Penis (tissue), 1 donor: ENCODE measurements around a stretch of chr17.

GRCh38 chr17:4639370-4639751 lies 2.1 kb downstream of the ALOX15 start:
- PRO-cap = bidirectional peak, plus-strand start at chr17:4639579, minus-strand start at chr17:4639477

DNA sequence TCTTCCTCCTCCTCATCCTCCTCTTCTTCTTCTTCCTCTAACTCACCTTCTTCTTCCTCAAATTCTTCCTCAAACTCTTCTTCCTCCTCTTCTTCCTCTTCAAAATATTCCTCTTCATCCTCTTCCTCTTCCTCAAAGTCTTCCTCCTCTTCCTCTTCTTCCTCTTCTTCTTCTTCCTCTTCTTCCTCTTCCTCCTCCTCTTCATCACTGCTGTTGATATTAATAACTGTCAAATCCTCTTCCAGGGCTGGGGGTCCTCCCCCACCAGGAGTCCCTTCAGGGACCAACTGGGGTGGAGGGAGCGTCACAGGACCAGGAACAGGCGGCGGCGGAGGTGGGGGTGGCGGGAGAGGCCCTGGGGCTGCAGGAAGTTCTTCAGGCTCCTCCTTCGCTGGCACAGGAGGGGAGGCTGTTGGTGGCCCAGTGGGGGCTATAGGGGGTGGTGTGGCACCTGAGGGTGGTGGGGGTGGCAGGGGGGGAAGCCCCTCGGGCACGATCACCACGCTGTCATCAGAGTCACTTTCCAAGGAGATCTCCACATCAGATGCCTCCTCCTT lies 30.7 kb upstream of the ALOX15 start:
- PRO-cap = no peak

DNA sequence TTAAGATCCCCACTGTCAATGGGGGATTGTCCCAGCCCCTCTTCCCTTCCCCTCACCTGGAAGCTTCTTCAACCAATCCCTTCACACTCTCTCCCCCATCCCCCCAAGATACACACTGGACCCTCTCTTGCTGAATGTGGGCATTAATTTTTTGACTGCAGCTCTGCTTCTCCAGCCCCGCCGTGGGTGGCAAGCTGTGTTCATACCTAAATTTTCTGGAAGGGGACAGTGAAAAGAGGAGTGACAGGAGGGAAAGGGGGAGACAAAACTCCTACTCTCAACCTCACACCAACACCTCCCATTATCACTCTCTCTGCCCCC lies 10.2 kb upstream of the MED11 start:
- PRO-cap = no peak

- PRO-cap = no peak
These were observed 11.9 kb upstream of the TM4SF5 start for GRCh38 chr17:4759774-4760238.

GRCh38 chr17:4796323-4796555 lies 275 bp downstream of the PSMB6 start:
- PRO-cap = no peak

DNA sequence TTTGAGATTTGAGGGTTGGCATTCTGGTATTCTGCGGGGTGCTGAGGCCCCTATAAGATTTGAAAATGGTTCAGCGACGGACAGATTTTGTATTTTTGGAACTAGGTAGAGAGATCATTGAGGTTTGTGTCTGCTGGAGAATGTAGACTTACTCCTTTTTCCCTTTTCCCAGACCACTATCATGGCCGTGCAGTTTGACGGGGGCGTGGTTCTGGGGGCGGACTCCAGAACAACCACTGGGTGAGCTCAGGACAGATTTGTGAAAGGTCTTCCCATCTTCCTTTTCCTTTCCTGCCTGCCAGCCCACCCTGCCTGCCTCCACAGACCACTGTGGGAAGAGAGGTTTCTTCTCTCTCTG lies 571 bp downstream of the PSMB6 start:
- PRO-cap = no peak

DNA sequence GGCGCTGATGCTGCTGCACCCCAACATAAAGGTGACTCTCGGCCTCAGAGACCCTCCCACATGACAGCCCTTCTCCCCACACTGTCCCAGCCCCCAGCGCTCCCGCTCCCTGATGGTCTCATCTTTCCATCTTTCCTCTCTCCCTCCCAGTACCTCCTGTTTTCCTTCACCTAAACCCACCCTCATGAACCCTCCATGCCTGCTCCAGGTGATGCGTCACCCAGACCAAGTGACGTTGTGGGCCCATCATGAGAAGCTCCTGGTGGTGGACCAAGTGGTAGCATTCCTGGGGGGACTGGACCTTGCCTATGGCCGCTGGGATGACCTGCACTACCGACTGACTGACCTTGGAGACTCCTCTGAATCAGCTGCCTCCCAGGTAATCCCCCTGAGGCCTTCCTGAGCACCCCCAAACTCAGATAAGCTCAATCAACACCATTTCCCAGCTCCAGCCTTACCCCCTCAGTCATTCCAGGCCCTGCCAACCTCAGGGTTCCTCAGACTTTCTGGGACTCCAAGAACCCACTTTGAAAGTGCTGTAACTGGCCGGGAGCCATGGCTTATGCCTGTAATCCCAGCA lies 8.7 kb downstream of the PLD2 start:
- PRO-cap = no peak

DNA sequence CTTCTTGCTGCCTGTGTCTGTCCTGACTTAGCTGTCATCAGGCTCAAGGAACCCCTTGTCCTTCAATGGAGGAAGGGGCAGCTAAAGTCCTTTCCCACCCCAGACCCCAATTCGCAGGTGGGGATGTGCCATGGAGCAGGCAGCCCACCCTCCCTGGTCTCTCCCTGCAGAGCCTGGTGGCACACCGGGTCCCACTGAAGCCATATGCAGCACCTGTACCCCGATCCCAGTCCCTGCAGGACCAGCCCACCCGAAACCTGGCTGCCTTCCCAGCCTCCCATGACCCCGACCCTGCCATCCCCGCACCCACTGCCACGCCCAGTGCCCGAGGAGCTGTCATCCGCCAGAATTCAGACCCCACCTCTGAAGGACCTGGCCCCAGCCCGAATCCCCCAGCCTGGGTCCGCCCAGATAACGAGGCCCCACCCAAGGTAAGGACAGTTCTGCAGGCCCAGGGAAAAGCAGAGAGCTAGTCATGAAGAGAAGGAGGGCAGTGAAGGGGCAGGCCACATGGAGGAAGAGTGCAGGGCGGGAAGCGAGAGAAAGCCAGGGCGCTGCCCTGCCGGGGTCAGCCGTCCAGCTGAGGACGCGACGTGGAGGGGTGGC lies 7.9 kb upstream of the C17orf107 start:
- PRO-cap = no peak

DNA sequence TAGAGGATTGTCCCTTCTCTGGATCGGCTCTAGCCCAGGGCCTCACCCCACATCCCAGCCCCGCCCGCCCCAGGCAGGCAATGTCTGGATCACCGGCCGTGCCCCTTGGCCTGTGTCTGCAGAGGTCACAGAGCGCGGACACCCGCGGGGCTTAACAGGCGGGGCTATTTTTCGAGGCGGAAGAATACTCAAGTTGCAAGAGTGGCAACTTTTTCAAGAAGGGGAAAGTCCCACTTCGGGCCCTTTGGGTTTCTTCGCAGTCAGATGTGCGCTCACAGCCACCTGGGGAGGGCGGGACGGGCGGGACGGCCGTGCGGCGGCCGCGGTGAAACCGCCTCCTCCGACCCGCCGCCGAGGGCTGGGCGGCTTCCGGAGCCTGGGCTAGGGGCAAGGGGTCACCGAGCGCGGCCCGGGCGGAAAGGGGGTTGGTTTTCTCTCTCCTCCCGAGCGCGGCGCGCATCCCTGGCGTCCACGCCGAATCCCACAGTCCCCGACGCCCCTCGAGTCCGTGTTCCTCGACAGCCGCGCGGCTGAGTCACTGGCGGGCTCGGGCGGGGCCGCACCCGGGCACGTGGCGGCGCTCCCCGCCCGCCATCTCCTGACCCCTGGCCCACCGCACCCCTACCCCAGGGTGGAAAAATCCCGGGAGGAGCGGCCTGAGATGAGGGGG lies 1.1 kb upstream of the PFN1 start:
- PRO-cap = bidirectional peak, plus-strand start at position 247 of the sequence, minus-strand start at position 126 of the sequence; bidirectional peak, plus-strand start at position 365 of the sequence, minus-strand start at position 360 of the sequence; bidirectional peak, plus-strand start outside the sequence, minus-strand start at position 485 of the sequence

DNA sequence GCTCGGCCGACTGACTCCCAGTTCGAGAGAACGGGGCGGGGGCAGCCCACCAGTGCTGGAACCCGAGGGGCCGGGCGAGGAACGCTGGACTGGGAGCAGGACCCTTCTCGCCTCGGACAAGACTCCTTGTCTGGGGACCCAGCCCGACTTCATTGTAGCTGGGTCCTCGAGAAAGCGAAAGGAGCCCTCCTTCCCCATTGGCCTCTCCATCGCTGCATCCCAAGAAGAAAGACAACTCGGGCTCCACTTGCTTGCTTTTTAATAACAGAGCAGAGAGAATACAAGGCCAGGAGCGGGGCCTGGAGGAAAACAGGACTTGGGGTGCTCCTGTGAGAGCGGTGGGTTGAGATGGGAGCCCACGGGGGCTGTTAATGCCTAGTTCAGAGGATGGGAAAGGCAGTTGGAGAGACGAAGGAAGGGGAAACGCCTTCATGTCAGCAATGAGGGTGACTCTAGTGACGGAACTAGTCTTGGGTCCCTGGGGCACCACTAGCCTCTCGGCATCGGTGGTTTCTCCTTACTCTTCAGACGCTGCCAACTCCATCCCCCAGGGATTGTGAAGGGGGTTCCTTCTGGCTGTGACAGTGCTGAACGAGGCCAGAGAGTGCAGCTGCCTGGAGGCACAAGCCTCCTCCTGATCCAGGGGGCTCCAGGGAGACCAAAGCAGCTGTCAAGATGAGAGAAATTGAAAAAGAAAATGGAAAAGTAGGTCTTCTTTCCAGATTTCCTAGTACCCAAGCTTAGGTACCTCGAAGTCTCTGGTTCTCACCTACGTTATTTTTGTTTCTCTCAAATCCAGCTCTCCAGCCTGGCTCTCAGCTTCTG lies 625 bp upstream of the CAMTA2 start:
- PRO-cap = bidirectional peak, plus-strand start at position 52 of the sequence, minus-strand start outside the sequence

- PRO-cap = no peak
These were observed 1.9 kb upstream of the CAMTA2 start for GRCh38 chr17:4989377-4989840.

GRCh38 chr17:5014631-5015087 lies 16.9 kb downstream of the KIF1C start:
- PRO-cap = no peak

GRCh38 chr17:5019736-5020145 lies 15.5 kb downstream of the SLC52A1 start:
- PRO-cap = no peak

- PRO-cap = no peak
These were observed 888 bp downstream of the RABEP1 start for GRCh38 chr17:5282952-5283391.

DNA sequence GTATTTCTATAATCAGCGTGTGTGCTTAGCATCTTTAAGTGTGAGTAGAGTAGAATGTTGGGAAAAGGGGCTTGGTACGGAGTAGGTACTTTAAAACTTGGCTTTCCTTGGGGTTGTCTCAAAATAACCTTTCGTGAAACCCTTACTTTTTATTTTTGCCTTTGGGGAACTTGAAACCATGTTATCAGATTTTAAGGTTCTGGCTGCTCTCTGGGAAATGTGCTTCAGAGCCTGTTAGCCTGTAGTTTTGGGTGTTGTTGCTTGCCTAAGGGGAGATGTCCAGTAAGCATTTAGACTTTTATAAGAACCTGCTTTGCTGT lies 1.4 kb downstream of the RABEP1 start:
- PRO-cap = no peak

GRCh38 chr17:5346585-5347531 lies 64.8 kb downstream of the RABEP1 start:
- PRO-cap = no peak

DNA sequence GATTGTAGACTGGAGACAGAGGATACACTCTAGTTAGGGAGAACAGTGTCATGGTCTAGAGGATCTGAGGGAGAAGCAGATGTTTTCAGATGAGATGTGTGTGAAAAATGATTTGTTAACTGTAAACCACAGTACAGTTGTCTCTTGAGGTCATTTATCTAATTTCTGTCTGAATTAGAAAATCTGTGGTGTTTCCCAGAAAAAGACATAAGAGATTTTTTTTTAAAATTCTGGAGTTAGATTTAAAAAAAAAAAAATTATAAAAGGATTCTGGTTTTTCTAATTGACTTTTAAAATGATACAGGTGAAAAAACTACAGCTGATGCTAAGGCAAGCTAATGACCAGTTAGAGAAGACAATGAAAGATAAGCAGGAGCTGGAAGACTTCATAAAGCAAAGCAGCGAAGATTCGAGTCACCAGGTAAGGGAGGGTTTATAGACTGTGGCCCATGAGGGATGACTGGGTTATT lies 54.6 kb downstream of the NUP88 start:
- PRO-cap = no peak

DNA sequence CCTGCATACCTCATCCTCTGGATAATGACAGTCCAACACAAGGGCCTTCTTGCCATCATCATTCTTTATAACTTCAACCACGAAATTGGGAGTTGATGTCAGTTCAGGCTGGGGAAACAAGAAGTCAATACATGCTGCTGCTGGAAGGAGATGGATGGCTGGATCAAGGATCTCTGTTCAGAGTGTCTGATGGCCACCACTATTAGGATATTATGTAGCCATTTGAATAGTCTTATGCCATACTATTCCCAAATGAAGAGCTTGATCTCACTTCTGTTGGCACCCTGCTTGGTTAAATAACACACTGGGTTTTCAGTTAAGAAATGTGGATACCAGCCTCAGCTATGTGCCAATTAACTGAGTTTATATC lies 5.3 kb downstream of the C1QBP start:
- PRO-cap = no peak

DNA sequence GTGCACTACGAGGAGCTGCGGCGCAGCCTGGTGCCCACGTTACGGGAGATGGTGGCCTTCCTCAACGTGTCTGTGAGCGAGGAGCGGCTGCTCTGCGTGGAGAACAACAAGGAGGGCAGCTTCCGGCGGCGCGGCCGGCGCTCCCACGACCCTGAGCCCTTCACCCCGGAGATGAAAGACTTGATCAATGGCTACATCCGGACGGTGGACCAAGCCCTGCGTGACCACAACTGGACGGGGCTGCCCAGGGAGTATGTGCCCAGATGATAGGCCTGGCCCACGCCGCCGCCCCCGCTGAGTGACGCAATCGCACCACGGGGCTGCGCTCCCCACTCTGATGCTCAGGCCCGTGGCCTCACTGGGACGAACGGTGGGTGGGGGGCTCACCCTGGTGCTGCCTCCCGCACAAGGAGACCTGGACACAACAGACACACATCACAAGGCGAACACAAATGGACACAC lies 50.2 kb downstream of the WSCD1 start:
- PRO-cap = no peak

DNA sequence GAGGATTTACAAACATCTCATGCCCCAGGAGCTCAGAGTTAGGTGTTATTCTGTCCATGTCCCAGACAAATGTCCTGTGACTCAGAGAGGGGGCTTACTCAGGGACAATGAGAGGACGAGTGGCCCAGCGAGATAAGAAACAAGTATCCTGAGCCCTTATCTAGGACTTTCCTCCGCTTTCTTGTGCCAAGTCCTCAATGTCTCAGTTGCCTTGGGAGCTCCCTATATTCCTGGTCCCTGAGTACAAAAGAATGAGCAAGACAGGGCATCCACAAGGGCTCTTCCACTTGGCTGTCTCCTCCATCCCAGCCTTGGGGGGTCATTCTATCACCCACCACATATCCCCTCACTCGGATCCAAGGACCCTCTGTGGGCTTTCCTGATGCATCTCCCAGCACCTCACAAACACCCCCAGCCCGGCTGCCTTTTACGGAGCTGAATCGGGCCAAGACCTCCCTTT lies 121.3 kb downstream of the WSCD1 start:
- PRO-cap = no peak